ENCODE results near the gene RFPL2.

GRCh38 chr22:30975392-30976511, 7.2 kb upstream of the MORC2 start:
- RRBS: no CpG with 5 or more reads among the region's 7 CpGs

DNA sequence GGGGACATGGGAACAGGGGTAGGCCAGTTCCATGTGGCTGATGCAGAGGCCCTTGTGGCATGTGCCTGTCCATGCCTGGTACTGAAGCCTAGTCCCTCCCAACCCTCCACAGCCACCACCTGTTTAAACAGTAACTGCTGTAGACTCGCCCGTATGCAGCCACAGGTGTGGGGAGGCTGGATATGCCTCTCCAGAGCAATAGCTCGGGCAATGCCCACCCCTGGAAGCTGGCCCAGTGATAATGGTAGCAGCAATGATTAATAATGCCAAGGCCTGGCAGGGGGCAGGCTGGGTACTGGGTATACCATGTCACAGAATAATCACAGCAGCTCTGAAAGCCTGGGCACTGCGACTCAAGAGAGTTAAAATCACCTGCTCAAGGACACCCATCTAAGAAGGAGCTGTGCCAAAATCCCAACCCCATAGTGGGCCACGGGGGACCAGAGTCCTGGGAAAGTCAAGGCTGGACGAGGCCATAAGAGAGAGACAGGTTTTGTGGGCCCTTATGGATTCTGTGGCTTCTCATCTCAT, 2.4 kb downstream of the SMTN start:
- RRBS: no CpG with 5 or more reads among the region's 6 CpGs

DNA sequence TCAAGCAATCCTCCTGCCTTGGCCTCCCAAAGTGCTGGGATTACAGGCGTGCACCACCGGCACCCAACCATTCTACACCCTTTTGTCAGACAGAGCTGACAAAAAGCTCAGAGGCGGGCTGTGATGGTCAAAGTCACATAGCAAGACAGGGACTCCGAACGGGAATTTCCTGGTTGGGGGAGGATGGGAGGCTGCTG, 811 bp downstream of the SELENOM start:
- RRBS: no CpG with 5 or more reads among the region's 5 CpGs

- RRBS: no CpG with 5 or more reads among the region's 5 CpGs
Observed at GRCh38 chr22:31140793-31141178, 478 bp upstream of the PLA2G3 start.

DNA sequence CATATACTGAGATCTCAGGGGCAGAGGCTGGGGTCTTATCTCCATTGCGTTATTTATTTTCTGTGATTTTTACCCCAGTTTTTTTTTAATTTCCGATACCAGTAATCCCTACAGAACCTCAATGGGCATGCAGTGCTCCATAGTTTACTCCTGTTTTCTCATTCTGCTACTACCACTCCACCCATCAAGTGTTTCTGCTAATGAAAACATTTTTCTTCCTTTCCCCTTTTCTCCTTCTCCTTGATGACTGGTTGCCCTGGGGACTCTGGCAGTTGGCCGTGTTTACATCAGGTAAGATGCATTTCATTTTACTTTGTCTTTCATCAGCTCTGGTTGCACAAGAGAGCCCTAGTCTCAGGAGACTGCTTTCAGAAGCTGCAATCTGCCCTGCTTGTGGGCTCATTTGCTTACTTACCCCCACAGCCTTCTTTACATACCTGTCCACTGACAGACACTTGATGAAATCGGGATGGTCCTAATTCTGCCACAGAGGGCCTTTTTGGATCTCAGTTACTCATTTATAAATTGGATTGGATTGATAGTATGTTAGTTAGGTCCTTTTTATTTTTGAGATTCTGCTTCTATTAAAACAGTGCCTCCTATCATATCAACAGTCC, 19.6 kb upstream of the LIMK2 start:
- RRBS: no CpG with 5 or more reads among the region's 4 CpGs

DNA sequence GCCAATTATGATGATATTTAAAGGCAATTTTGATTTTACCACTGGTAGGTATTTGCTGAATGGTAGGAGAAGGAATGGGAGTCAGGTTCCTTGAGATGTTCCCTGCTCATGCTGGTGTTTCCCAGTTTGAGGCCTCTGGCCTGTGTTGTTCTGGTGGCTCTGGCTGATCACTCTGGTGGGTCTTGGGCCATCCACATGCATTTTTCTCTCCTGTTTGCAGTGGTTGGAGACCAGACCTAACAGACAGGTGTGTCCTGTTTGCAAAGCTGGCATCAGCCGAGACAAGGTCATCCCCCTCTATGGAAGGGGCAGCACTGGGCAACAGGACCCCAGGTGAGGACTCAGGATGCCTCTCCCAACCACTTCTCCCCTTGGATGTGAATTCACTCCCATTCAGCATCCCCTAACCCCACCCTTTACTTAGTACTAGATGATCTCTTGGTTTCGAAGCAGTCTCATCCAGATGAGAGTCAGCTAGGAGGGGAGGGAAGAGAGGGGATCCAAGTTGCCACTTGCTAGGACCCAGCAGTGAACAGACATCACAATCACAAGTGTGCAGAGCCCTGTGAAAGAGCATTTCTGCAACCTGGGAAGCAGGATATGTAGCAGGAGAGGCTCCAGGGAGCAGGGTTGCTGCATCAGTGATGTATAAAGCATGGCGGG, 16.7 kb upstream of the LIMK2 start:
- RRBS: no CpG with 5 or more reads among the region's 3 CpGs

DNA sequence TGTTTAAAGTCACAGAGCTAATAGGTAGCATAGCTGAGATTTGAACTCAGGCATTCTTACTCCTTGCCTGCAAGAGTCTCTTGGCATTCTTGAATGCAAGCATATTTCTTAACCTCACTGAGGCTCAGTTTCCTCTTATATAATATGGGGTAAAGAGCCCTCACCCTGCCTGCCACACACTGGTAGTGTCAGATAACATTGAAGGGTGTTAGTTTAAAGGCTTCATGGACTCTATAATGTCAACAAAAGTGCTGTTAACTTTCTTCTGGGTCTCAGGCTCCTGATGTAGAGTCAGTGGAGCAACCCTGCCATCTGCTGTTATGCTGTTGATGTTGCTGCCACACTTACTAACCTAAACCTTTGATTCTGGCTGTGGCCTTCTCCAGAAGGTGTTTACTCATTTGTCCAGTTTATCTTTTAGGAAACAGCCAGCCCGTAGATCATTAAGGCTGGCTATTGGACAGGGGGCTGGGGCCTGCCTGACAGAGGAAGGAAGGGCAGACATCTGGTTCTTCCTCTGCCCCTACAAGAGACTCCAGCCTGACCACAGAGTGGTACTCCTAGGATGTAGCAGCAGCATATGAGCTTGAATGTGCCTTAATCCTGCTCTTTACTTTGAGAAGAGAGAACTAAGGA, 19.1 kb downstream of the LIMK2 start:
- RRBS: no CpG with 5 or more reads among the region's 1 CpG

DNA sequence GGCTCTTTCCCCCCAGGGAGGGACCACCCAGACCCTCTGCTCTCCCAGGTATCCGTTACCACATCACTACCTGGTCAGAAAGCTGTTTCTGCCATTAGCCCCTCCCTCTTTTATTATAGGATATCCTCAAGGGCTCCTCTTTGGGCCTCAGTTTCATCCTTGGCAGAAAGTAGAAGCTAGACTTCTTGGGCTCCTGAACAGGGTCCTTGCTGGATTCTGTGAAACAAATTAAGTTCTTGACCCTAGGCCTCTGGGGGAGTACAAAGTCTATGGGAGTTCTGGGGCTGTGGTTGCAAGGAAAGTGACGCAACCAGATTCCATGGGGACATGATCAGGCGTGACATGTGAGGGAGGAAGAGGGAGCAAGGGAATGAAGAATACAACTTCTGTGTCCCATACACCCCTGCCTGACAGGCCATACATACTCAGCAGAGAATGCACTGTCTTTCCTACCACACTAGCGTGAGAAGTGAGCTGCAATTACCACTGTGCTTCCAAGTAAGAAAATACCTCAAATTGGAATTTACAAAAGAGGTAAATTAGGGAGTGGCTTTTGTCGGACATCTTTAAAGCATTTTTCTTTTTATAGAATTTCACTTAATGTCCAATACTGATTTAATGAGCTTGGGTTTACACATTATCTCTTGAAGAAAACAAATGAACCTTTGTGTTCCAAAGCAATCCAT, 38.7 kb downstream of the LIMK2 start:
- RRBS: no CpG with 5 or more reads among the region's 5 CpGs

GRCh38 chr22:31269865-31270641, 22.2 kb downstream of the PIK3IP1 start:
- RRBS: no CpG with 5 or more reads among the region's 3 CpGs

DNA sequence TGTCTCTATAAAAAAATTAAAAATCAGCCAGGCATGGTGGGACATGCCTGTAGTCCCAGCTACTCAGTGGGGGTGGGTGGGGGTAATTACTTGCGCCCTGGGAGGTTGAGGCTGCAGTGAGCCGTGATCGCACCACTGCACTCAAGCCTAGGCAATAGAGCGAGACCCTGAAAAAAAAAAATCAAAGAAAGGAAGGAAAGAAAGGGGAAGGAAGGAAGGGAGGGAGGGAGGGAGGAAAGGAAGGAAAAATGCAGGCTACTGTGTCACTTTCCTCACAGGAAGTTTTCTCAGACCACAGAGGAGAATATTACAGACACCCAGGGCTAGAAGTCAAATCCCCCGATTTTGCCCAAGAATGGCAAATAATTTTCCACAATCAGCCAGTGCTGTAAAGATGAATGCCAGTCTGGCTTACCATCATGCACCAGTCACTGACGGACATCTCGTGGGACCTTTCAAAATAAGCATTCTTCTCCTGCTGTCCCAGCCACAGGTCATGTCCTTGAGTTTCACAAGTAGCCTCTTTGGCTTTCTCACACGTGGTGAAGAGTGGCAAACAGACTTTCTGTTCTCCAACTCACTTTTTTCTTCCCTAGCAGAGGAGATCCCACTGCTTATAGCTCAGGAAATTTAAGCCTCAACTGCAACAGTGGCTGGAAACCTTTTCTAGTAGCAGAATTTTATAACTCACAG, 3.9 kb downstream of the PIK3IP1 start:
- RRBS: no CpG with 5 or more reads among the region's 8 CpGs

GRCh38 chr22:31616750-31617346, 45.2 kb downstream of the PISD start:
- RRBS: no CpG with 5 or more reads among the region's 11 CpGs

GRCh38 chr22:31922983-31923643, 21.2 kb upstream of the YWHAH start:
- RRBS: no CpG with 5 or more reads among the region's 7 CpGs

GRCh38 chr22:31944181-31944377, 256 bp upstream of the YWHAH start:
- RRBS: under 1% methylated on average over 14 of the region's 19 CpGs

DNA sequence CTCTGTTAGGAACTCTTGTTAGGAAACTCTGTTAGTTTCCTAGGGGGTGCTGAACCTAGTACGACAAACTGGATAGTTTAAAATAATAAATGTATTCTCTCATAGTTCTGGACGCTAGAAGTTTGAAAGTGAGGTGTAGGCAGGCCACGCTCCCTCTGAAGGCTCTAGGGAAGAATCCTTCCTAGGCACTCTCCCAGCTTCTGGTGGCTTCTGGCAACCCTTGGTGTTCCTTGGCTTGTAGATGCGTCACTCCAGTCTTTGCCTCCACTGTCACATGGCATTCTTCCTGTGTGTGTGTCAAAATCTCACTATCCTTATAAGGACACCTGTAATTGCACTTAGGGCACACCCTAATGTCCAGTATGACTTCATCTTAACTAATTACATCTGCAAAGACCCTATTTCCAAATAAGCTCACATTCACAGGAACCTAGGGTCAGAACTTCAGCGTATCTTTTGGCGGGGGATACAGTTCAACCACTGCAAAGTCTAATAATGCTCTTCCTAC, 10.2 kb downstream of the YWHAH start:
- RRBS: no CpG with 5 or more reads among the region's 6 CpGs

- RRBS: 0% methylated on average over 5 of the region's 45 CpGs
Observed at GRCh38 chr22:31970460-31971226, 26.3 kb downstream of the YWHAH start.

DNA sequence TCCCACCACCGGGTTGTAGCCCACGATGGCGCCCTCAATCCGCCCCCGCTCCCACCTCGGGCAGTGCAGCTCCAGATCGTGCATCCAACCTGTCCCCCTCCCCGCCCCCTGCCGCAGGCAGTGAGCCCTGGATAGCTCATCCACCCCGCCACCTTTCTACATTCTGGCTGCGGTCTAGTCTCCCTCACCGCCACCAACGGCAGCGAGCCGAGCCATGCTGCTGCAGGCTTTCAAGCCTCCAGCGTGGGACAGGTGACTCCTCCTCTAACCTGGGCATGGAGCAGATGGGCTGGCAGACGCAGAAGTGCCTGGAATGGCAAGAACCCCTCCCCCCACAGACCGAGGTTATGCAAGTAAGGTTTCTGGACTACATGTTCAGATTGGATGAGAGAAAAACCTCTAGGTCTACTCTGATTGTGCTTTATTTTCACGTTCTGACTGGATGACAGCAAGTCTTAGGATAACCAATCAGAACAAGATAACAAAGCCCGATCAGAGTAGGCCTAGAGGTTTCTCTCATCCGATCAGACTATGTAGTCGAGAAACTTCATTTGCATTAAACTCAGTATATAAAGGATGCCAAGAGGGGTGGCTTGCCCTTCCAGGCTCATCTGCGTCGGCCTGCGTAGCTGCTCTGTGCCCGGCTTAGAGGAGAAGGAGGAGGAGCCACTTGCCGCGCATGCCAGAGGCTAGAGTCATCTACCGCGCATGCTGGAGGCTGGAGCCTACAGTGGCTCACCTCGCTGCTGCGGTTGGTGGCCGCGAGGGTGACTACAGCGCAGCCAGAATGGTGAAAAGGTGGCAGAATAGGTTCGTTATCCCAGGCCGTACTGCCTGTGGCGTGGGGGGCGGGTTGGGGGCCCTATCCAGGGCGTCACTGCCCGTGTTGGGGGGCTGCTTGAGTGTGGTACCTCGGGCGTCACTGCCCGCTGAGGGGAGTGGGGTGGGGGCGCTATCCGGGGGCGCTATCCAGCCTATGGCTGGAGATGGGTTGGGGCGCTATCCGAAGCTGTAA, at the start of gene RFPL2:
TSS of gene RFPL2 (minus strand) at position 636 of the 1,015 bp plus-strand sequence.
- RRBS: 19% methylated on average over 1 of the region's 49 CpGs

GRCh38 chr22:32226400-32226735, 21.5 kb upstream of the RFPL2 start:
- RRBS: no CpG with 5 or more reads among the region's 3 CpGs

DNA sequence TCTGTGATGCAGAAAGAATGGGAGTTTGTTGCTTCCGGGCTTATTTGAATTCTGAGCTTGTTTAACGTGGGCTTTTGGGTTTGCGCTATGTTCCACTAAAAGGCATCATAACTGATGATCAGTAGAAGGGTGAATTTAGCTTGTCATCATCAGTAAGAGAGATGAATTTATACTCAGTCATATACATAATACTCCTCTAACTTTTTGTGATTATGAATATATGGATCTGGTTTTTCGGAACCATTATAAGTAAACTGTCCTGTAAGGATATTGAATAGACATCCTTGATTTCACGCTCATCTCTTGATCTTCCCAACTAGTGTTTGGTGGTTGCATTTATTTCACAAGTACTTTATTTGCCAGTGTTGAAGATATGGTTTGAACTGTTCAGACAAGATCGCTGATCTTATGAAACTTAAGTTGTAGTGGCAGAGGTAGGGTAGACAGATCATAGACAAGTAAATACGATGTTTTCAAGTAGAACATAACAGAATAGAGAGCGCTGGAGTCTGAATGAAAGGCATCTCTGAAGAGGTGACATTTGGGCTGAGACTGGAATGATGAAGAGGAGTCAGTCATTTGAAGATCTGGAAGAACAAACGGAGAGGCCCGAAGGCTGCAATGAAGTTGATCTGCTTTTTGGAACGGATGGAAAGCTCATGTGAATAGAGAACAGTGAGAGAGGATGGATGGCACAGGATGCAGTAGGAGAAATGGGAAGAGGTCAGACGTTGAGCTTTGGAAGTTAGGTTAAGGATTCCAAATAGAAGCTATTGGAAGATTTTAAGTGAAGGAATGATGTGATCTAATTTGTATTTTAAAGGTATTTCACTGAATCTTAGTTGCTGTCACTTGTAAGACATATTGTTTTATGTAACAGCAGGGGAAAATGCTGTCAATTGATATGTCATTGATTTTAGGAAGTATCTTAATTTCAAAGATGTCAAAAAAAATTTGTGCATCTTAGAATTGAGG, 3.1 kb downstream of the FBXO7 start:
- RRBS: no CpG with 5 or more reads among the region's 12 CpGs

- RRBS: no CpG with 5 or more reads among the region's 13 CpGs
Observed at GRCh38 chr22:32539634-32540641, 65.3 kb downstream of the FBXO7 start.

DNA sequence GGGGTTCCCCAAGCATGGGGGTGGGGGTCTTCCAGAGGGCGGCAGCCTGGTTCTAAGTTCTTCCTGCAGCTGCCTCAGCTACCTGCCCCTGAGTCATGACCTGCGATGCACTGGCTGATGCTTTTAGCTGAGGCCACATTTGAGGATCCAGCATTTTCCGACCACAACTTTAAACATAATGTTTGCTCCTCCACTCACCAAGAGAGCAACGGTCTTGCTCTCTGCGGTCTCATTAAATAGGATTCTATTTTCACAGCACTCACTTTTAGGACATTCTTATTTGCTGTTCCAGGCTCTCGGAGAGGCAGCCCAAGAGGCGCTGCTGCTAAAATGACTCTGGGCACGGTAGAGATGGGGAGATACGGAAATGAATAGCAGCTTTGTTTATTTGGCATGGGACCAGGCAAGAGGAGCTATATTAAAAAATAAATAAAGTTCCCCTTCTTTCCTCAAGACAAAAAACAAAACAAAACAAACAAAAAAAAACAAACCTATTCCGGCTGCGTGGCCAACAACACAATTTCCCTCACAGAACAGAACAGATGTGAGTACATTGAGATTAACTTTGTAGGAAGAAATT, 100.9 kb downstream of the FBXO7 start:
- RRBS: no CpG with 5 or more reads among the region's 11 CpGs